Peripheral blood mononuclear cell (primary cell): ENCODE measurements around a stretch of chr10.

DNA sequence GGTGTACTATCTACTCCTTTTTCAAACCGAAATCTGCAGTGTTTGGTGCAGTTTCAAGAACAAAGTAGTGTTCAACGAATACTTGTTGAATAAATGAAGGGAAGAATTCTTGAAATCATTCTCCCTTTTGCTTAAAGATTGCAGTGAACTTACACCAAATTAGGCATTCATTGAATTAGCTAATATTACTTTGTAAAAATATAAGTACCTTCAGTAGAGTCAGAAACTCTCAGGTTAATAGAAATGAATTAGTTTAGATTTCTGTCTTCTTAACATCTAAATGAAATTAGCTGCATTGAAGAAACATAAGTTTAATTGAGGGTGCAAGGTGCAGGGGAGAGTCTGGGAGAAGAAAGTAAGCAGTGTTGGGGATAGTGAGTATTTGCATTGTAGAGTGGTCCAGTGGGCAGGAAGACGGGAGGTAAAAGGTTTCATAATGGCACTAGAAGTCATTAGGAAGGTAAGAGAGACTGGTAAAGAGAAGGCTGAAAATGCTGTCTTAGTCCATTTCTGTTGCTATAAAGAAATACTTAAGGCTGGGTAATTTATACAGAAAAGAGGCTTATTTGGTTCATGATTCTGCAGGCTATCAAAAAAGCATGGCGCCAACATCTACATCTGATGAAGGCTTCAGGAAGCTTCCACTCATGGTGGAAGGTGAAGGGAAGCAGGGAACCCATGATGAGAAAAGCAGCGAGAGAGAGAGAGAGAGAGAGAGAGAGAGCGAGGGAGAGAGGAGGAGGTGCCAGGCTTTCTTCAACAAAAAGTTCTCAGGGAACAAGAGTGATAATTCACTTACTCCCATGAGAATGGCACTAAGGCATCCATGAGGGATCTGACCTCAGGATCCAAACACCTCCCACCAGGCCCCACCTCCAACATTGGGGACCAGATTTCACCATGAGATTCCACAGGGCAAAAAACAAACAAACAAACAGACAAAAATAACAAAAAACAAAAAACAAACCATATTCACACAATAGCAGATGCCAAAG lies 42.4 kb downstream of the PLXDC2 start:
- PRO-cap, 8 experiments = no peak in any of the 8 experiments

DNA sequence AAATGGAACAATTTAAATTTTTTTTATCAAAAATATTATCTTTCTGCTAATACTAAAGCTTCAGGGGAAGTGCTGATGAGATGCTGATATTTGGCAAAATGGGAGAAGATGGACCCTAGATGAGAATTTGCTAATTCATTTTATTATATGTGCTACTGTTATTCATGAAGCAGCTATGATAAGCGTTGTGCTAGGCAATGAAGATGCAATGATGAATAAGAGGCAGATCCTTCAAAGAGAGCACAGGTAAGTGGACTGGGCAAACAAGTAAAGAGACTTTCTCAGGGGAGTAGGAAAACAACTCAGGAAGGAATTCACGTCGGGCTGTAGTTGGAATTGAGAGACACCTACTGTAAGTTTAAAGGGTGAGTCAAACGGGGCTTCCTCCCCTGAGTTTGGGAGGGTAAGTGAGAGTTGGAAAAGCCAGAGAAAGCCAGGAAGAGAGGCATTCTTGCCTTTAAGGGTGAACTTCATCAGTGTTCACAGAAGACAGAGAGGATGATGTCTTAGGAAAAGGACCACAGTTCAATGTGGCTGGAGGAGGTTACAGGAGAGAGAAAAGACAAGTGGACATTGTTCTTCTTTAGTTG lies 48.4 kb downstream of the PLXDC2 start:
- PRO-cap, 8 experiments = no peak in any of the 8 experiments

GRCh38 chr10:19868895-19869389 lies 52.7 kb downstream of the PLXDC2 start:
- PRO-cap, 8 experiments = peak in 2 of 8 experiments; most common plus-strand start chr10:19869319 (in 1)

DNA sequence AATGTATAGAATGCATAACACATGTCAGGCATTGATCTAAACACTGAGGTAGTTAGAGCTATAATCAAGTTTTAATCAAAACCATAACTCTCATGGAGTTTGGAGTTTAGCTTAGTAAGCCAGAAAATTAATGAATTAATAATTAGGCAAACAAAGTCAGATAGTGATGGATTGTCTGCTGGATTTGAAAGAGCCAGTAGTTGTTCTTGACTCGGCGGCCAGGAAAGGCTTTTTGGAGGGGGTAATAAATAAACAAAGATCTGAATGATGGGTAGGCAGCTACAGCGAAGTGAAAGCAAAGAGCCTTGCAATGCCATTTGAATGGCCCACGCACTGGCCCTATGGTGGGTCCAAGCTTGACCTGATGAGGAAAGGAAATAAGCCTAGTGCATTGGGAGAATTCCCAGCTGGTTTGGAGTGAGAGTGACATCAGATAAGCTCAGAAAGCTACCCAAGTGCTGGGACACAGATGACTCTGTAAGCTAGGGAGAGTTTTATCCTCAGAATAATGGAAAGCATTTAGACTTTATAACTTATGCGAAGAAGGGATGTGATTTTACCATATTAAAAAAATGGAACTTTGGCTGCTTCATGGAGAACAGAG lies 365.2 kb downstream of the PLXDC2 start:
- PRO-cap, 8 experiments = no peak in any of the 8 experiments

- PRO-cap, 8 experiments = no peak in any of the 8 experiments
These were observed 411.2 kb downstream of the PLXDC2 start for GRCh38 chr10:20226999-20228213.

DNA sequence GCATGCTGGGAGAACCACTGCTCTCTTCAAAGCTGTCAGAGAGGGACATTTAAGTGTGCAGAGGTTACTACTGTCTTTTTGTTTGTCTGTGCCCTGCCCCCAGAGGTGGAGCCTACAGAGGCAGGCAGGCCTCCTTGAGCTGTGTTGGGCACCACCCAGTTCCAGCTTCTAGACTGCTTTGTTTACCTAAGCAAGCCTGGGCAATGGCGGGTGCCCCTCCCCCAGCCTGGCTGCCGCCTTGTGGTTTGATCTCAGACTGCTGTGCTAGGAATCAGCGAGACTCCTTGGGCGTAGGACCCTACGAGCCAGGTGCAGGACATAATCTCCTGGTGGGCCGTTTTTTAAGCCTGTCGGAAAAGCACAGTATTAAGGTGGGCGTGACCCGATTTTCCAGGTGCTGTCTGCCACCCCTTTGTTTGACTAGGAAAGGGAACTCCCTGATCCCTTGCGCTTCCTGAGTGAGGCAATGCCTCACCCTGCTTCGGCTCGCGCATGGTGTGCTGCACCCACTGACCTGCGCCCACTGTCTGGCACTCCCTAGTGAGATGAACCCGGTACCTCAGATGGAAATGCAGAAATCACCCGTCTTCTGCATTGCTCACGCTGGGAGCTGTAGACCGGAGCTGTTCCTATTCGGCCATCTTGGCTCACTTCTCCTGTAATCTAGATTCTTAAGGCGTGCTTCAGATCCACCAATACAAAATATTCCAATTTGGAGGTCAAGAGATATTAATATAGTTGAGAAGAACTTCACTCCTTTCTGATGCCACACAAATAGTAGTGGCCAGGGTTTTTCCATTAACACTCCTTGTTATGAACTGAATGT lies 365.7 kb downstream of the NEBL start:
- PRO-cap, 8 experiments = no peak in any of the 8 experiments

GRCh38 chr10:20778126-20778661 lies 118.9 kb downstream of the NEBL start:
- PRO-cap, 8 experiments = no peak in any of the 8 experiments

DNA sequence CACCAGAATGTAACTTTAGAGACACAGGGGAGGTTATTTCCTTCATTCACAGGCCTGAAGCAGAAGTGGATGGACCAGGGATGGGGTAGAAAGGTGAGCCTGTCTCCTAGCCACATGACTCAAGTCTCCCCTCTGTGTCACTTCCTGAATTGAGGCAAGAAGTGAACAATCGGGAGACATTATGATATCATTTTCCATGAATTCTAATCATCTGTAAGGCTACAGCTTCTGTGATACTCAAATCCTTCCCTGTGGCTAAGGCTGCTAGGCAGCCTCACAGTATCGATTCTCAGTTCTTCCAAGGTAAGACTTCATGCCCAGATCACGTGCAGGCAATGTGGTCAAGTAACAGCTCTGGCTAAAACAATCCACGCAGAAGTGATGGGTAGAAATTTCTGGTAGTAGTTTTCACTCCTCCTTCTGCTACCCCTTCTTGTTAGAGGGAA lies 203.9 kb upstream of the NEBL start:
- PRO-cap, 8 experiments = no peak in any of the 8 experiments

GRCh38 chr10:21122351-21122671 lies 225.2 kb upstream of the NEBL start:
- PRO-cap, 8 experiments = no peak in any of the 8 experiments

DNA sequence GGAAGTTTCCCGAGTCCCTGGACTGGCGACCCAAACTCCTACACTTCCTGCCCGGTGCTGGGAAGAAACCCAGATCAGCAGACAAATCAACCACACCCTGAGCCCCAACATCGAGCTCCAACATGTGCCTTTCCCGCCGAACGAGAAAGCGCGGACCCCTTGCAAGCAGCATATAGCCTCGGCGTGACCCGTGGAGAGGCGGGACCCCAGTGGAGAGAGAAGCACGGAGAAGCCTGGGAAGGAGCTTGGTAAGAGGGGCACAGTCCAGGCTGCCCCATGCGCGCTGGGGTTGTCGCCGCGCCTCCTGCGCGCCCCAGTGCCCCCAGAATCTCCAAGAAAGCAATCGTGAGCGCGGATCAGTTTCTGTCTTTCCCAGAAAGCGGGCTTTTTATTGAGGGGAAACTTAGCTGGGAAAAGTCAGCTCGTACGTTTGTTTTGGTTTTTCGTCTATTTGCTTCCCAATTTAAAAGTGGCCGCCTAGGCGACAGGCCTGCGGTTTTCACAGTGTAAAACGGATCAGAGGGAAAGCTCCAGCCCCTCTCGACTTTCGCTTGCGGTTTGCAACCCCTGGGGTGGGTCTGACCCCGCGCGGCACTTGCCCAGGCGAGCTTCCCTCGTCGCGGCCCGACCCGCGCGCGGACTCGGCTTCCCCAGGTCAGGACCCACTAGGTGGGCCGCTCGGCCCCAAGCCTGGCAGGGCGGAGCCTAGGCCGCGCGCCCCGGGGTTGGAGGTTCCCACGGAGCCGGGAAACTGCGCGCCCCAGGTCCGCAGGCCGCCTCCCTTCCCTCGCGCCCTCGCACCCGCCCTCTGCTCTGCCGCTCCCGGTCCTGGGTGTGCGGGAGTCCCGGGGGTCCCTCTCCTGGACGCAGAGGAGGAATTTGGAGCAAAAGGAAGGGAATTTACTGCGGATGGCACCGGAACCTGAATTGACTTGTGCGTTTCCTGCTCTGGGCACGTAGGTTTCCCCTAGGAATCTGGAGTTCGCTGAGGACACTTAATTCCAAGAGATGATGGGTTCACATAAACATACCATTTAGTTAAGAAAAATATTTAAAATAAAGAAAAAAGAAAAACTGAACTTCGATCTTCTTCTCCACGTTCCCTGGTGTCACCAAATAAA lies 31.0 kb downstream of the SKIDA1 start:
- PRO-cap, 8 experiments = peak in 3 of 8 experiments; most common minus-strand start position 814 of the sequence (in 3)

DNA sequence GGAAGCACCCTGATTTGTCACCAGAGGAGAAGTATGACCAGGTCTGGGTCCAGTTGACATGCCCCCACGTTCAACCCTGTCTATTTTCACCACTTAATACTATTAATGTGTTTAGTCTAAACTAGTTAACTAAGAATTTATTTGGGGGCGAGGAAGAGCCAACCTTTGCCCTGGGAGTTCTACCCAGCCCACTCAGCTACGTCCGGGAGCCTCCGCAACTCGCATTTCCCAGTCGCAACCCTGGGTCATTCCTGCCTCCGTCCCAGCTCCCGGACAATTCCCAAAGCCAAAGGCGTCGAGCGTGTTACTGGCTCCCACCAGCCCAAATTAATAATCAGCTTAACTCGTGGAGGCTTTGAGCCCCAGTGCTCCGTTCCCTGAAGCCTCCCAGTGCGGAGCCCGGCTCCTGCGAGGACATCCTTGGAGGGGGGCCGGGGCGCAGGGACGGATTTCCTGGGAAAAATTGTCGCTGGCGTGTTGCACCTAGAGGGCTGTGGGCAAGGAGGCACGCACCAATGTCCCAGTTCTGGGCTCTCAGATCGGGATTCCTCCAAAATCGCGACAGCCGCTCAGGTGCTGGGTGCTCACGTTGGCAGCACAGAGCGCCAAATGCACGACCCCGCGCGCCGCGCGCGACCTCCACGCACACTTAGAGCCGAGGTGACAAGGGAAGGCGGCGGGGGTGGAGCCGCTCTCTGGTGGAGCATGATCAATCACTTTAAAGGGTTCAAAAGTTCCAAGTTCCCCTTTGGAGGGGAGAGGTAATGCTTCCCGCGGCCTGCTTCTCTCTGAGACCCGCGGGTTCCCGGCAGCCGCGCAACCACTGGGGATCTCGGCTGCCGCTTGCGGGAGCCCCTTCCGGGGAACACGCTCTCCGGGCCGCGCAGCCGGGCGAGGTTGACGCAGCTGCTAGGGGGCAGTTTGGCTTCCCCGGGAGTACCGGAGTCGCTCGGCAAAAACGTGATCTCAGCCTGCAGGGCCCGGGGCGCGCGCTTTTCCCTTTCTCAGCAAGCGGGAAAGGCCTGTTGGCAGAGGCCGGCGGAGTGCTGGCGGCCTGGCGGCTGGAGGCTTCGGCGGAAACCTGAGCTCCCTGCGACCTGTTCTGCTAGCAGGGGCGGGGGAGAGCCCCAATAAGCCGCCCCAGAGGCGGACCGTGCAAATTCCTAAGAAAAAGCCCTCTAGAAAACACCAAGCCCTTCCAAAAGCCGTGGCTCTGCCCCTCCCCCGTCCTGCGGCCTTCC lies 25.6 kb downstream of the SKIDA1 start:
- PRO-cap, 8 experiments = no peak in any of the 8 experiments

DNA sequence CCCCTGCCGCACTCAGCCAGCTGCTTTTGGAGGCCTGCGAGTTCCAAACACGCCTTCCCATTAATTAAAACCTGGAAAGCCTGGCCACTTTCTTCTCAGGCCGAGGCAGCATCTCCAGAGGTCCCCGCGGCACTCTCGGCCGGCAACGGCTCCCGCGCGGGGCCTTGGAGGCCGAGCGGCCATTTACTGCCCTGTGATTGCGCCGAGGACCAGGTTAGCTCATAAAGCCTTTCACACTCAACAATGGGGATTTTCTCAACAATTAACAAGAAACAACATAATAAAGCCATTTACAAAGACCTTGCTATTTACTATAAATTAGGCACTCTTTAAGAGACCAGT lies 16.5 kb downstream of the SKIDA1 start:
- PRO-cap, 8 experiments = no peak in any of the 8 experiments

GRCh38 chr10:21528729-21529328 lies 3.3 kb upstream of the SKIDA1 start:
- PRO-cap, 8 experiments = no peak in any of the 8 experiments

- PRO-cap, 8 experiments = no peak in any of the 8 experiments
These were observed 133.4 kb downstream of the MLLT10 start for GRCh38 chr10:21667045-21668139.

- PRO-cap, 8 experiments = no peak in any of the 8 experiments
These were observed 190.9 kb downstream of the MLLT10 start for GRCh38 chr10:21724946-21725380.

GRCh38 chr10:21798397-21799059 lies 205.0 kb downstream of the DNAJC1 start:
- PRO-cap, 8 experiments = no peak in any of the 8 experiments

GRCh38 chr10:21919678-21920379 lies 83.7 kb downstream of the DNAJC1 start:
- PRO-cap, 8 experiments = no peak in any of the 8 experiments

DNA sequence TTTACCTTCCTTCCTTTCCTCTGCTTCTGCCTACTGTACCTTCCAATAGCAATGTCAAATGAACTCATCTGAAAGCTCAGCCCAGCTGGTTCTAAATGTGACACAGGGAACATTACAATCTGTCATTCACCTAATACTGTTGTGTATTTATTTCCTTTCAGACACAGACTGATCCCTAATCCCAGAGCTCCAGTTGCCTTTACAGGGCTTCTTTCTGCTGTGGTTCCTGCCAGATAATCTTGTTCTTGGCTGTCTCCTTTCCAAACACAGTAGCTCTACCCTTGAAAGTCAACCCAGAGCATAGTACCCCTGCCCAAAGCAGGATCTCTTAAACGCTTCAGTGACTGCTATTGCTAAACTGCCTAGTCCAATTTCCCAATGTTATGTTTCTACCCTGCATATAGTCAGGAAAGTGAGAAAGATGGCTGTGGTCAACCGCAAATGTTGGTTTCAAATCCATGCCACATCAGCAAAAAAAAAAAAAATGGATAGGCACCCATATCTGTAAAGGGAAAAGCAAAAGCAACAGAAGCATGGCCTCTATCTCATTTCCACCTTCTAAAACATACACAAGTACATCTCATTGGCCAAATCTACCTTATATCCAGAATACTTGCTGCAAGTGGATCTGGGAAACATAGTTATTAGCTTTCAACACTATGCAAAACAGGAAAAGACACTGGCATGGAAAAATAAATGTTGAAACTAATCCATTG lies 59.9 kb downstream of the DNAJC1 start:
- PRO-cap, 8 experiments = no peak in any of the 8 experiments

GRCh38 chr10:21999851-22000394 lies 3.6 kb downstream of the DNAJC1 start:
- PRO-cap, 8 experiments = no peak in any of the 8 experiments

- PRO-cap, 8 experiments = no peak in any of the 8 experiments
These were observed 2.9 kb downstream of the DNAJC1 start for GRCh38 chr10:22000395-22001325.